Heart left ventricle (tissue), 7 donors: ENCODE measurements around the genes TLR5 and SUSD4.

- PRO-cap, 6 experiments, result no peak in any of the 6 experiments
- RAMPAGE, long total RNA, 2 experiments, result no peak in any of the 2 experiments
- RRBS, result no CpG with 5 or more reads among the region's 9 CpGs
These were observed 96.0 kb upstream of the DUSP10 start for GRCh38 chr1:221837777-221838339.

GRCh38 chr1:221886962-221887798, 145.3 kb upstream of the DUSP10 start:
- PRO-cap, 6 experiments, result no peak in any of the 6 experiments
- RAMPAGE, long total RNA, 2 experiments, result no peak in any of the 2 experiments
- RRBS, result no CpG with 5 or more reads among the region's 9 CpGs

- PRO-cap, 6 experiments, result no peak in any of the 6 experiments
- RAMPAGE, long total RNA, 2 experiments, result no peak in any of the 2 experiments
- RRBS, result no CpG with 5 or more reads among the region's 8 CpGs
These were observed 224.0 kb upstream of the DUSP10 start for GRCh38 chr1:221965837-221966392.

GRCh38 chr1:222053823-222054109, 311.9 kb upstream of the DUSP10 start:
- PRO-cap, 6 experiments, result no peak in any of the 6 experiments
- RAMPAGE, long total RNA, 2 experiments, result no peak in any of the 2 experiments
- RRBS, result no CpG with 5 or more reads among the region's 3 CpGs

DNA sequence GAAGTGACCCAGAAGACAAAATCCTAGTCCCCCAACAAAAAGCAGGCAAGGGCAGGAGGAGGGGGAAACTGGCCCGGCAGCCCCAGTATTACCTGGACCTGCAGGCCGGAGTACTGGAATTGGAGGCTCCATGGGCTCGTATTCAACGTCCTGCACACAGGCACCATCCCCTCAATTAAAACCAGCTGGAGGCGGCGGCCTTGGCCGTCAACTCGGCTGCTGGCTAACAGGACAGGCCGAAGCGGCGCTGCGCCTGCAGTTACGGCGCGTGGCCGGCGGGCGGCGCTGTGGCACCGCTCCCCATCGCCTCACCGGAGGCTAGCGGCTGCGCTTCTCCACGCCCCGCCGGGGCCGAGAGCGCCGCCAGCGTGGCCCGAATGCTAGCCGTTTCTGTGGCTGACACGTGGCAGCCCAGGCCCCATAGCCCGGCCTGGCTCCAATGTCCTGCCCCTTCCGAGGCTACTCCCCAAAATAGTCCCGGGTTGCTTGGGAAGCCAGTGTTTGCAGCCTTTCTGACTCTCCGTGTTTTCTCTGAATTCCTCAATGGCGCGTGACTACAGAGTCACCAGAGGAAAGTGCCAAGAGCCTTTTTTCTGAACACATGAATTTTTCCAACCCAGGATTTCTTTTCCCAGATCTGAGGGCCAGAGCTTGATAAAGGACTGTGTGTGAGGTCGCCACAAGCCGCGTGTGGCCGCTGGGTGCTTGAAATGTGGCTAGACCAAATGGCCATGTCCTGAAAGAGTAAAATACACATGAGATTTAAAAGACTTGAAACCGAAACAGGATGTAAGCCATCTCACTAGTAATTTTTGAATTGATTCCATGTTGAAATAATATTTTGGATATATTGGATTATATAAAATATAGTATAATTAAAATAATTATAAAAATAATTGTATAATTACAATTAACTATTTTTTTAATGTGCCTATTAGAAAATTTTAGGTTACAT, 82.4 kb downstream of the HHIPL2 start:
- PRO-cap, 6 experiments, result peak in 6 of 6 experiments; most common plus-strand start position 474 of the sequence (in 2); most common minus-strand start position 392 of the sequence (in 3)
- RAMPAGE, long total RNA, 2 experiments, result no peak in any of the 2 experiments
- RRBS, result 2% methylated on average over 17 of the region's 45 CpGs

GRCh38 chr1:222627168-222627924, 9.4 kb downstream of the MIA3 start:
- PRO-cap, 6 experiments, result no peak in any of the 6 experiments
- RAMPAGE, long total RNA, 2 experiments, result no peak in any of the 2 experiments
- RRBS, result no CpG with 5 or more reads among the region's 6 CpGs

- PRO-cap, 6 experiments, result no peak in any of the 6 experiments
- RAMPAGE, long total RNA, 2 experiments, result no peak in any of the 2 experiments
- RRBS, result no CpG with 5 or more reads among the region's 6 CpGs
These were observed 11.0 kb downstream of the MIA3 start for GRCh38 chr1:222628775-222629418.

DNA sequence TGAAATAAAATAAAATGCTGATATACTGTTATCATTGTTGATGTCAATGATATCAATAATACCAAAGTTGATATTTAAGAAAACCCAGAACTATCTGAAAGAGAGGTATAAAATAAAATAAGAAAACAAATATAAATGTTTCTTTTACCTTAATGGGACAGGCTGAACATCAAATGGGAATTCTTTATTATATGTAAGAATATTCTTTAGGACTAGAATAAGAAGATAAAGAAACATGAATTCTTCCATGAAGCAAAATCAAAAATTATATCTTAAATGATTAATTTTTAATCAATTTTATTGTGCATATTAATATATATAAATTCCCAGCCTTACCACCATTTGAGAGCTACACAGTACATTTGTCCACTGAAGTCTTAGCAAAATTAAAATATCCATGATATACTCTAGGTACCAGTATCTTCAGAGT, 24.8 kb downstream of the AIDA start:
- PRO-cap, 6 experiments, result no peak in any of the 6 experiments
- RAMPAGE, long total RNA, 2 experiments, result no peak in any of the 2 experiments

DNA sequence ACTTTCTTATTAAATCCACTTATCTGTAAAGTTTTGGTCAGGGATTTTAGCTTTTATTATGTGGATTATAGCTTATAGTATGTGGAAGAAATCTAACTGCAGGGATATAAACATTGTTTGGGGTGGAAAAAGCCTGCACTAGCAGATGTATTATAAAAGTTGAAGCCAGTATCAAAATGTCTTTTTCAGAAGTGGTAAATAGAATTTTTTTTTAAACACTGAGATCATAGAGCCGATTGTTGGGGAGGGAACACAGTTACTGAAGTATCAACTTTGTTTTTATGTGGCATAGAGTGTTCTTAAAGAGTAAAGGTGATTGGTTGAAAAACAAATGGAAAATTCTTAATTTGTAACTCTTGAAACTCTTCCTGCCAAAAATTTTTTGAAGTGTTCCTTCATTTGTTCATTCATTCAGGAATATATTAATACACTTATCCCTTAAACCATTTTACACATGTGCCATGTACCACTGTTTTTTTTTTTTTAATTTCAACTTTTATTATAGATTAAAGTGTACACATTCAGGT, 83.3 kb downstream of the DISP1 start:
- PRO-cap, 6 experiments, result peak in 4 of 6 experiments; most common minus-strand start position 261 of the sequence (in 4)
- RAMPAGE, long total RNA, 2 experiments, result no peak in any of the 2 experiments
- RRBS, result no CpG with 5 or more reads among the region's 1 CpG

DNA sequence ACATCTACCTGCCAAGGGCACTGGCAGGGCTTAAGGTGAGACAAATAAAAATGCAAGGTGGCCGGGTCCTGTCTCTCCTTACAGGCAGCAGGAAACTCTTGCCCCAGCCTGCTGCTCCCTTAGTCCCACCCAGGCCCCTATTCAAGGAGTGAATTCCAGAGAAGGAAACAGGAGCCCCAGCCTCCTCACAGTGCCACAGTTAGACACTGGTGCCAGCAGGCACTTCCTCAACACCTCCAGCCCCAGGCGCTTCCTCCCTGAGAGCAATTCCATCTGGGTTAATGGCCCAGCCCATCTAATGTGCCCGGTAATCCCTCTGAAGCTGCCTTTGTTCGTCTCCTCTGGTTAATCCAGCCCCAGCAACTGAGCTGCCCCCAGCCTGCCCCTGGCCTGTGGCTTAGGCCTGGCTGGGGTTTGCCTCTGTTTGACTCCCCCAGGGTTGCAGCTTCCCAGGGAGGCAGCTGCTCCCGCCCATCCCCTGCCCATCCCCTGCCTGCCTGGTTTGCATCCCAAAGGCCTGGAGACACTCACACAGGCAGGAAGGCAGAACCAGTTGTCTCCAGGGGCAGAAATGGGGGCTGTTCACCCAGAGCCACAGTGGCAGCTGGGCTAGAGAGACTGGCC, 120.5 kb downstream of the TLR5 start:
- PRO-cap, 6 experiments, result peak in 1 of 6 experiments; most common plus-strand start position 198 of the sequence (in 1)
- RAMPAGE, long total RNA, 2 experiments, result no peak in any of the 2 experiments
- RRBS, result no CpG with 5 or more reads among the region's 5 CpGs

DNA sequence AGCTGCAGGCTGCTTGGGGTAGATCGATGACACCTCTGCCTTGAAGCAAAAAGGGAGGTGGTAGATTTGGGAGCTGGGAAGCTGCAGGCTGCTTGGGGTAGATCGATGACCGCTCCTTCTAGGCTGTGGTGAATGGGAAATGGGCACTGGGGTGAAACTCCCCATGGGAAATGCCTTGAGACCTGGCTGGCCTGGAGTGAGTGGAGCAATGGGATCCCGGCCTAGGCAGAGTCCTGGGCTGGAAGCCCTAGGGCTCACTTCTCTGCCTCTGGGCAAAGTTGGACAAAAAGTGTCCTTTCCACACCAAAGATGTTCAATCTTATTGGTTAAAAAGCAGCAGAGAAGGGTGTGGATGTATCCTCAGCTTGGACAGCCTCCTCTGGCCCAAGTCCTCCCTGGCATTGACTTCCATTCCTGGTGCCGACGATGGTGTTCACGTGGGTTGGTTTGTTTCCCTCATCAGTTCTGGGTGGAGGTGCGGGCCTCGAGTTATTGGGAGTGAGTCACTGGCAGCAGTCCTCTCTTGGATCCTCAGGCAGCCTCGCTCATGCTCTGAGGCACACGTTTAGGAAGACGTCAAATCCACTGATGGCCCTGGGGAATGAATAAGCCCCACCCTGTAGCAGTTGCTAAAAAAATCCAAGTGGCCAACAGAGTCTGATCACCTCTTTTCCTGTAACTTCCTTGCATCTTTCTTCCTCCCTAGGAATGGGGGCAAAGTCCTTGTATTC, 111.5 kb downstream of the TLR5 start:
- PRO-cap, 6 experiments, result peak in 5 of 6 experiments; most common plus-strand start position 515 of the sequence (in 3); most common minus-strand start position 270 of the sequence (in 4)
- RAMPAGE, long total RNA, 2 experiments, result no peak in any of the 2 experiments
- RRBS, result no CpG with 5 or more reads among the region's 12 CpGs

DNA sequence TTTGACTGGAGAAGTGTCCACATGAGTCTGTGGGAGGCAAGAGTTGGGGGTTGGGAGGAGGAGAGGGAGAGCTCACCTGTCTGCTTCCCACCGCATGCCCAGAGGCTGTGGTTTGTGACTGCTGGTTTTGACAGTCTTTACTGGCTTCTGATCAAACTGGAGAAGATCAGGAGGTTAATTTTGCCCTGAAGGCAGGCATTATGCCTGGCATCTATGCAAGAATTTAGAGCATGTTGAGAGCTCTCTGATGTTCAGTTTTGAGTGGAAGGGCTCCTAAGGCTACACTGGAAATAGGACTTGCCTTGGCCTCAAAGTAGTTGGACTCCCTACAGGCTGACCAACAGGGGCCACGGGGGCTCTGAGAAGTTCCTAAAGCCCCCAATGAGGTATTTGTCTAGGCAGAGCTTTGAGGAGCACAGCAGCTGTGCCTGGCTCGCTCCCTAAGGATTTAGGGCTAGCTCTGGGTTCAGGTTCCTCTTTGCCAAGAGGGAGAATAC, 101.5 kb downstream of the TLR5 start:
- PRO-cap, 6 experiments, result no peak in any of the 6 experiments
- RAMPAGE, long total RNA, 2 experiments, result no peak in any of the 2 experiments
- RRBS, result no CpG with 5 or more reads among the region's 3 CpGs

- PRO-cap, 6 experiments, result peak in 6 of 6 experiments; most common plus-strand start chr1:223143375 (in 6); most common minus-strand start chr1:223143248 (in 3)
- RAMPAGE, long total RNA, 2 experiments, result no peak in any of the 2 experiments
- RRBS, result 1% methylated on average over 17 of the region's 61 CpGs
These were observed at the start of gene TLR5 for GRCh38 chr1:223142886-223143630. TSS of gene TLR5 (minus strand) at chr1:223143248.

DNA sequence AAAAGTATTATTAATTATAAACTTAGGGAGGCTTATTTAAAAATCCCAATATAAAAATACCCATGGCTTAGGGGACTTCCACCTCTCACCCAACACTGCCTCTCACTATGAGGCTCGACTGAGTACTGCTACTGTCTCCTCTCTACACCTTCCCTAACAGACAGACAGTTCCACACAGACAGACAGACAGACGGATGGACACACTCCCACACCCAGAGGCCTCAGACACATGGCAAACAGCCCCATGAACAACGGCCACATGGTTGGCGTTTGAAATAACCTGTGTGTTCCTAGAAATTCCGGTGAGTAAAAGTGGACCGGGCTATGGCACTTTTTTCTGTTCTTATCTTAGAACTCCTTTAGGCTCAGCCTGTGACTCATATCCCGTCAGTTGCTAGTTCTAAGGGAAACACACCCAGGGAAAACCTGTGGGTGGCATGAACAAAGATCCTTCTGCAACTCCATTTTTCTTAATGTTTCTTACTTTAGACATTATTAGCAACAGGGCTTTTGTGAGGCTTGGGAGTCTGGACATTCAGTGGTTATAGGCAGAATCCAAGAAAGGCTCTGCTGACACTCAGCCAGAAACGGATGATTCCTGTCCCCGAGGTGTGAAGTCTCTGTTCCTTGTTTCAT, 90.4 kb upstream of the TLR5 start:
- PRO-cap, 6 experiments, result no peak in any of the 6 experiments
- RAMPAGE, long total RNA, 2 experiments, result no peak in any of the 2 experiments
- RRBS, result no CpG with 5 or more reads among the region's 9 CpGs

- PRO-cap, 6 experiments, result peak in 3 of 6 experiments; most common plus-strand start chr1:223364528 (in 3); most common minus-strand start chr1:223364114 (in 2)
- RAMPAGE, long total RNA, 2 experiments, result no peak in any of the 2 experiments
- RRBS, result 2% methylated on average over 35 of the region's 129 CpGs
These were observed at the start of gene SUSD4 for GRCh38 chr1:223363875-223364850. TSS of gene SUSD4 (minus strand) at chr1:223364176.

DNA sequence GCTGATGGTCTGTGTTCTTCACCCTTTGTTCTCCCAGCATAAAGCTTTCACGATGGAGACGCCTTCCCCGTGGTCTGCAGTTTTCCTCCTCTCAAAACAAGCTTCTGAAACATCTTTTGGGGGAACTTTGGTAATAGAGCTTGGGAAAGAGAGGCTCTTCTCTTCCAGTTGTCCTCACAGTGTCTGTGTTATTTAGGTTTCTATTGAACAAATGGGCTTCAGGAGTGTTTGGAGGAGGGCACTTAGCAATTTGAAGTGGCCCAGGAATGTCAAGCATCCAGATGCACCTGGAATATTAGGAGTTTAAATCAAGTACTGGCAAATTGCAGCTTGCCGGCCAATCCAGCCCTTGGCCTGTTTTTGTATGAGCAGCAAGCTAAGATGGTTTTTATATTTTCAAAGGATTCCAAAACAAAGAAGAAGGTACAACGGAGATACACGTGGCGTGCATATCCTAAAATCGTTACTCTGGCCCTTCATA, 94.6 kb downstream of the CCDC185 start:
- PRO-cap, 6 experiments, result no peak in any of the 6 experiments
- RAMPAGE, long total RNA, 2 experiments, result no peak in any of the 2 experiments
- RRBS, result no CpG with 5 or more reads among the region's 8 CpGs

DNA sequence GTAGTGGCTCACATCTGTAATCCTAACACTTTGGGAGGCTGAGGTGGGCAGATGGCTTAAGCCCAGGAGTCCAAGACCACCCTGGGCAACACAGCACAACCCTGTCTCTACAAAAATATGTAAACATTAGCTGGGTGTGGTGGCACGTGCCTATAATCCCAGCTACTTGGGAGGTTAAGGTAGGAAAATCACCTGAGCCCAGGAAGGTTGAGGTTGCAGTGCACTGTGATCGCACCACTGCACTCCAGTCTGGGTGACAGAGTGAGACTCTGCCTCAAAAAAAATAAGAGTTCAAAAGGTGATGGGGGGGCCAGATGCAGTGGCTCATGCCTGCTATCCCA, 867 bp downstream of the CAPN8 start:
- PRO-cap, 6 experiments, result no peak in any of the 6 experiments
- RAMPAGE, long total RNA, 2 experiments, result no peak in any of the 2 experiments
- RRBS, result no CpG with 5 or more reads among the region's 2 CpGs

GRCh38 chr1:223731168-223732013, 19.1 kb downstream of the CAPN2 start:
- PRO-cap, 6 experiments, result peak in 2 of 6 experiments; most common minus-strand start chr1:223731579 (in 1)
- RAMPAGE, long total RNA, 2 experiments, result no peak in any of the 2 experiments
- RRBS, result no CpG with 5 or more reads among the region's 17 CpGs

GRCh38 chr1:223738318-223739218, 26.2 kb downstream of the CAPN2 start:
- PRO-cap, 6 experiments, result no peak in any of the 6 experiments
- RAMPAGE, long total RNA, 2 experiments, result no peak in any of the 2 experiments
- RRBS, result no CpG with 5 or more reads among the region's 13 CpGs

GRCh38 chr1:223741857-223742225, 29.5 kb downstream of the CAPN2 start:
- PRO-cap, 6 experiments, result no peak in any of the 6 experiments
- RAMPAGE, long total RNA, 2 experiments, result no peak in any of the 2 experiments
- RRBS, result no CpG with 5 or more reads among the region's 6 CpGs